ENCODE data around the gene PI4K2B.

- PRO-cap: no peak
- RAMPAGE, long total RNA, 4 experiments: no peak in any of the 4 experiments
These were observed 15.6 kb downstream of the ADGRA3 start for GRCh38 chr4:22500144-22500810.

DNA sequence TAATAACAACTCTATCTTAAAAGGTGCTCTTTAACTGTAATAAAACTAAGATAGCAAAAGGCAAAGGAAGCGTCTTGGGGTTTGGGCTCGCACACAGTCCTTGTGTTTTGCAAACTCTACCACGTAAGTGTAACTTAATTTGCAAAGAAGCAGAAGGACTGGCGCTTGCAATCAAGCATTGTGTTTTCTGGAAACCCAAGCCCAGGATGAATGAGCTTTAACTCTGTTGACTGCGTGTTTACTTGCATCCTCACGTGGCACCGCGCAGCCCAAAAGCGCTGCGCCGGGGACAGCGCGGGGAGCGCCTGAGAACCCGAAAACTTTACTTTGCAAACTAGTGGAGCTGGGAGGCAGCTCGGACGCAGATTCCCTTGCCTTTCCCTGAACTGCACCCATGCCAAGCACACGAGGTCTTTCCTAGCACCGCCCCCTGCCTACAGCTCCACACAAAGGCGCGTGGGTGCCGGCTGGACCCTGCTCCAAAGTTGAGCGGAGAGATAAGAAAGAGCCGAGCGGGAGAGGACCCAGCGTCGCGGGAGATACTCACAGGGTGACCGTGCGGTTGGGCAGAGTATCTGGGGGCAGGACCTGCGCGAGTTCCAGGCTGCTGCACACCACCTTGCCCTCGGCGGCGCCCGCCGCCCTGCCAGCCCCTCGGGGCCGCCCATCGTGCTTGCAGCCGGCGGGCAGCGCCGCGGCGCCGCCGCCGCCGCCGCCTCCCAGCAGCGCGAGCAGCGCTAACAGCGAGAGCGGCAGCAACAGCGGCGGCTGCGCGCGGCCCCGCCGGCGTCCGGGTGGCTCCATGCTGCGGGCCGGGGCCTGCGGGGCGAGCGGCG is 667 bp downstream of the ADGRA3 start:
- PRO-cap: no peak
- RAMPAGE, long total RNA, 4 experiments: no peak in any of the 4 experiments

GRCh38 chr4:22692450-22693258 is 176.8 kb upstream of the ADGRA3 start:
- PRO-cap: no peak
- RAMPAGE, long total RNA, 4 experiments: no peak in any of the 4 experiments

DNA sequence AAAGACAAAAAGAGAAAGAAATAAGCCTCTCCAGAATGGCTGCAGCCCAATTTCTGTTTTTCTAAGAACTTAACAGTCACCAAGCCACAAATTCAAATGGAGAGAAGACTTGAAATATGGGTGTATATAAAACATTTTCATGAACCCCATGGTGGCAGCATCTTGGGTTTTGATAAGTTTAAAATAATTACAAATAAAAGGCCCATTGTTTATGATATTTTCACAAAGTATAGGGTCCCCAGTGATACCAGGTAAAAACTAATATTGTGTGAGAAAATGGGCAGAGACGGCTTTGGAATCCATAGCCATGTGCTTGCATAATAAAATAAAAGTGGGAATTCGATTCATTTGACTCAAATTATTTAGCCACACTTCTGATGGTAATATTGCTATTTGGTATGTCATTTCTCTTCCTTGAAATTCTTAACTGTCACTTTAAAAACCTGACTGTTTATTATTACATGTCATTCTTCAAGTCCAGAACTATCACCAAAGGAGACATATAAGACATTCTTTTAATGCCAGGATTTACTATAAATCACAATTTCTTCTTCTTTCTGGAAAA is 602.4 kb upstream of the ADGRA3 start:
- PRO-cap: no peak
- RAMPAGE, long total RNA, 4 experiments: no peak in any of the 4 experiments

DNA sequence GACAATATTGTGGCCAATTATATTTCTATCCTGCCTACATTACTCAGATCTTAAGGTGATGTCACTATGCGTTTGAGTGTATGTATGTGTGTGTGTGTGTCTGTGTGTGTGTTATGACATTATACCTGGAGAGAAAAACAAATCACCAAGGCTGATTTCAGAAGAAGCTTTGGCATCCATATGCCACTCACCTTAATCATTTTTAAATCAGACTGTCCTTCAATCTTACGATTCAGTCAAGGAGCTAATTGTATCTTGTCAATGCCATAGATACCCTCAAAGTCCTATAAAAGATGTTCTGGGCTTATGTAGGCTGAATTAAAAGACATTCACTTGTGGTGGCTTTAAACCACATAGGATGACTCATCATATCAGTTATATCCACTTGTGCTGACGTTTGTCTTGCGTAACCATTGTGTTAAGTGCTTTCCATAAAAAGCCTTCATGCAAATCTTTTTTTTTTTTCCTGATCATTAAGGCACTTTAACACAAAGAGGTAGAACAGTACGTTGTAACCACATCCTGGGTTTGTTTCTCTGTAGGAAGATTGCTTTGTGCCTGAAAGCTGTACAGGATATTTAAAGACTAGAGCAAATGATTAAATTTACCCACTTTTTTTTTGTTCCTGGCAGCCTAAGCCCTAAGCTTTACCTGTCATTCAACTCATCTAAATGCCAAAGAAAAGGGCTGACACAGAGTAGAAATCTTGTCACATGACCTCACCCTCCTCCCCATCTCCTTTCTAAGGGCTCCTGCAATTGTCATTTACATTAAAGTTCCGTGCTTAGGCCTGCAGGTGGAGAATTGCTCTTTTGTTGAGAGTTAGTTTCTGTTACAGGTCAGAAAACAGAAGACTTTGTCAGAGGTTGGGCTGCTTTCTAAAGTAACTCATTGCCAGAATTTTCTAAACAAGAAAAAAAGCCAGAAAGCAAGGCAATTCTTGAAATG is 555.9 kb downstream of the PPARGC1A start:
- PRO-cap: no peak
- RAMPAGE, long total RNA, 4 experiments: no peak in any of the 4 experiments

GRCh38 chr4:23880395-23881481 is 9.1 kb downstream of the PPARGC1A start:
- PRO-cap: no peak
- RAMPAGE, long total RNA, 4 experiments: no peak in any of the 4 experiments

DNA sequence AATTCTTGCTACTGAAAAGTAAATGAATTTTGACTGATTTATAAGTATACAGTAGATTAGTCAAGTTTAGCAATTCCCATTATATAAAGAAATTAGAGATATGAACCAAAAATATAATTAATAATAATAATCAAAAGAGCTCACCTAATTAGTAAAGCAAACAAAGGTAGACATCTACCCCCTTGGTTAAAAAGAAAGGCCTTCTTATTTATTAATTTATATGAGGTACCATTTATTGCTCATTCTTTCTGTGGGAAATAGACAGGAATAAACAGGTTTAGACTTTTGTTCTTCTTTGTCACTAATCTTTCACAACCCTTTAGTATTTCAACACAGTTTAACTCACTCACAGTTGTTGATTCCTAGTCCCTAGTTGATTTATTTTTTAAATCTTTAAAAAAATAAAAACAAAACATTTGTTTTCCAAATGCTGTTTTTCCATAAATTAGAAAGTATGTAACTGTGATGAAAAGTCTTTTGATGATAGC is 5.6 kb downstream of the PPARGC1A start:
- PRO-cap: no peak
- RAMPAGE, long total RNA, 4 experiments: no peak in any of the 4 experiments

DNA sequence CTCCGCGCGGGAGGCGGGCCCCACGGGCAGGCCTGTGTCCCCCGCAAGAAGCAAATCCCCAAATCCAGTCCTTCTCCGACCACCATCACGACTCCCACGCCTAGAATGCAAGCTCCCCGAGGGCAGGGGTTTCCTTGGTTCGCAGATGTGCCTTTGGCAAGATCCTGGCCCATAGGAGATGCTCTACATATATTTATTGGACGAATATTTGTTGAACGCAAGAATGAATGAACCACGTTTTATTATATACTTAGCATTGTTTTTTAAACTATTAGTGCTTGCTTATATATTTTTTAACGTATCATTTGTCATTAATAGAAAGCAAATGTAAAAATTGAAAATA is 360 bp upstream of the CCDC149 start:
- PRO-cap: no peak
- RAMPAGE, long total RNA, 4 experiments: no peak in any of the 4 experiments

DNA sequence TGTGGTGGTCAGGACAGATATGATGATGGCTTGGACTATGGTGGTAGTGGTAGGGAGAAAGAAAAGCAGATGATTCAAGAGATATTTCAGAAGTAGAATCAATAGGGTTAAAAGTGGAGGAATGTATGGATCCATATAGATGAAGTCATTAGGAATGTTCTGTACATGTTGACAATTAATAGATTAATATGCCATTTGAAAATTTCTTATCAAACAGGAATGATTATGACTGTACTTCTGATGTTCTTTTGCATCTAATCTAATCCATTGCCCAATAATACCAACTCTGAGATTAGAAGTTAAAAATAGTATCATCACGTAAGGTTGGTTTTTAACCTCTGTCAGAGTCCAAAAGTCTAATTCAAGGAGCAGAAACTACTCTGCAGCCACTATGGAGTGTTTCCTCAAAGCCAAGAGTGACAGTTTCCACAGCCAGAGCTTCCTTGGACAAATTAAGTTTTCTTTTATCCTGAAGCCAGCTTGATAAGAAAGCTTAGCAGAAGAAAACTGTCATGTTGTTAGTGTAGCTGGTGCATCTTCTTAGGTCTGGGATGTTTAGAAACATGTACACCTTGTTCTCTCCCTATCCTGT is 20.6 kb upstream of the PI4K2B start:
- PRO-cap: no peak
- RAMPAGE, long total RNA, 4 experiments: no peak in any of the 4 experiments

- PRO-cap: unidirectional peak, plus-strand start at chr4:25234033
- RAMPAGE, long total RNA, 4 experiments: no peak in any of the 4 experiments
These were observed at the start of gene PI4K2B for GRCh38 chr4:25233513-25234425. Gene PI4K2B, plus strand, starts transcription at chr4:25234033.

DNA sequence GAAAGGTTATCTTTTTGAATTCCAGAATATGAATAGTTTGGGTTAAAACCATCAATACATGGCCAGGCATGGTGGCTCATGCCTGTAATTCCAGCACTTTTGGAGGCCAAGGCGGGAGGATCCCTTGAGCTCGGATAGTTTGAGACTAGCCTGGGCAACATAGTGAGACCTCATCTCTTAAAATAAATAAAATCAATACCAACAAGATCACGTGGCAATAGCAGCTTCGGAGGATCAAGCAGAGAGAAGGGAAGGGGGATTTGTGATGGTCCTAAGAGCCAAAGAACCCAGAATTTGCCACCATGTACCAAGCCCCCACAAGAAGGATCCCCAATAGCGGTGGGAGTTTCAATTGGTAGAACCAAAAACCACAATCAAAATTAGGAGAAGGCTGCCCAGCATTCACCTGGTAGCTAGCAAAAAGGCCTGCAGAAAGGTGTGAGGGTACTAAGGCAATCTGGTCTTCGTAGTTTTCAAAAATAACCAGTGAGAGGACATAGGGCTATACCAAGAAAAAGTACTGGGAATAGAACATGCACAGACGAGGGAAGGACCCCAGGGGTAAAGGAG is 31.9 kb upstream of the ZCCHC4 start:
- PRO-cap: no peak
- RAMPAGE, long total RNA, 4 experiments: no peak in any of the 4 experiments

DNA sequence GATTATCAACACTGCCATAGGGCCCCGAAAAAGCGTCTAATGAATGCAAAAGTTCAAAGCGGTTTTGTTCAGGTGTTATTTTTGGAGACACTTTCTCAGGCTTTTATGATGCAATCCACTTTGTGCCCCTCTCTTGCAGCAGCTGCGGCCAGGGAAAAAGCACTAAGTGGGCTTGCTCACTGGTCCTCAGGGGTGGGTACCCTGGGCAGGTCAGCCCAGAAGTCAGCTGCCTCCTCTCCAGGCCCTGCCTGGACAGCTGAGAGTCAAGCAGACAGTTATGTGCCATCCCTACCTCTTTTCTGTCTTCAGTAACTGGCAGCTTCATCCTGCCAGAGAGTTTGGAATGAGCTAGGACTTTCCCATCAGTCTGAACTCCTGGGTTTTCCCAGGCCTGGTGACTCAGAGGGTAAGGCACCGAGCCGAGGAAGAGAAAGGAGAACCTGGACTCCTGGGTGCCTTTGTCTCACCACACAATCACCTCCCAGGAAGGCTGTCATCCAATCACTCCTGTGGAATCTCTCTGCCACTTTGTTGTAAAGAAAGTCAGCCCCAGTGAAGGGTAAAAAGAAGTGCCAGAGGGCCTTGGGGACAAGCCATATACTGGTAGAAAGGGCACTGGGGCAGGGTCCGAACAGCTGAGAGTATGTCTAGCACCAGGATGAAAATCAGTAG is 3.5 kb upstream of the SLC34A2 start:
- PRO-cap: no peak
- RAMPAGE, long total RNA, 4 experiments: no peak in any of the 4 experiments

DNA sequence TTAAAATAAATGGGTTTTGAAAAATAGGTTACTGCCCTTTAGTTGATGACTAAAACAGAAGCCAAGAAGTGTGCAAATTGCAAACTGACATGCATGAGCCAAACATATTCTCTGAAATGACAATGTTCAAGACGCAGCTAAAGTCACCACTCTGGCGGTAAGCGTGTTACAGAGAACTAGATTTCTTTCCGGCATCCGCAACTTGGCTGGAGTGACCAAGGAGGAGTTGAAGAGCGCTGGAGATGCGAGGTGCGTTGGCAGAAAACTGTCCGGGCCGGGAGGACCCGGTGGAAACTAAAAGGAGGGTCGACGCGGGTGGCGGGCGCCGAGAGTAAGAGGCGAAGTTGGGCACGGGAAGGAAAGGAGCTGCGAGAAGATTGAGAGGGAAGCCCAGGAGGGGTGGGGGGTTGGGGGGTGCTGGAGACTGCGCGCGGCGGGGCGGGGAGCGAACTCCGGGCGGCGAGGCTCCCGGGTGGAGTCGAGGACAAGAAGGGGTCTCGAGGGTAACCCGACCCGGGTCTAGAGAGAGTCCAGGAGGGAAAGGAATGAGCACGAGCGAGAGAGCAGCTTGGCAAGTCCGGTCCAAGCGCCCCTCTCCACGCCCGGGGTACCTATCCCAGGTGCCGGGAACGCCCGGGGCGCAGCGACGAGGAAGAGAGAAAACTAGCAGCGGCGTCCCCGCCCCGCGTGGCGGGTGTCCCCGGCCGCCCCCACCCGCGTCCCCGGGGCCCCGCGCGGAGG is 713 bp downstream of the SEL1L3 start:
- PRO-cap: no peak
- RAMPAGE, long total RNA, 4 experiments: no peak in any of the 4 experiments

DNA sequence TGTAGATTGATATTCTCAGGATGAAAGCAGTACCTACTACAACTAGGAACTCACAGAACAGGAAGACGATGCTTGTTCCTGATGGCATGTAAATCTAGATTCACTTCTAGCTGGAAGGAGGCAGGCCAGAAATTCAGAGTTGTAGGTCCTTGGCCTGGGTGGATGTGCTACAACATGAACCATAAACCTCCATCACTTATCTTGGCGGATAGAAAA is 9.3 kb upstream of the SMIM20 start:
- PRO-cap: no peak
- RAMPAGE, long total RNA, 4 experiments: no peak in any of the 4 experiments

DNA sequence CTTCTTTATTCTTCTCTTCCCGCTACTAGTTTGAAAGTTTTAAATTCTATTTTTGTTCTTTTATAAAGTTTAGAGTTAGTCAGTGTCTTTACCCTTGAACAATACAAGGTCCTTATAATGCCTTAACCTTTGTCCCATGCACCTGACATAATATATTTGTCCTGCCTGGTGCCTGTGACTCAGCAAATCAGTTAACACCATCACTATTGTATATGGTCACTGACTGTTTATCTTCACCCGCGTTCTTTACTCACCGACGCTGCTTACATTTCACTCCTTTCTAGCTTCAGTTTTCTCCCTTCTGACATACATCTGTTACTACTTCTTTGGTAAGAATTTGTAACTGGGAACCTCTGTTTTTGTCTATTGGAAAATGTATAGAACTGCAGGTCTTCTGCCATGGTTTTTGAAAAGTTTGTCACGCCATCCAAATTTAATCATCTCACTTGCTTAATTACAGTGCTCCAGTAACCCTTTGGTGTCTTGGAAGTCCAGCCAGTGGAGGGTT is 5.7 kb downstream of the SMIM20 start:
- PRO-cap: no peak
- RAMPAGE, long total RNA, 4 experiments: no peak in any of the 4 experiments

DNA sequence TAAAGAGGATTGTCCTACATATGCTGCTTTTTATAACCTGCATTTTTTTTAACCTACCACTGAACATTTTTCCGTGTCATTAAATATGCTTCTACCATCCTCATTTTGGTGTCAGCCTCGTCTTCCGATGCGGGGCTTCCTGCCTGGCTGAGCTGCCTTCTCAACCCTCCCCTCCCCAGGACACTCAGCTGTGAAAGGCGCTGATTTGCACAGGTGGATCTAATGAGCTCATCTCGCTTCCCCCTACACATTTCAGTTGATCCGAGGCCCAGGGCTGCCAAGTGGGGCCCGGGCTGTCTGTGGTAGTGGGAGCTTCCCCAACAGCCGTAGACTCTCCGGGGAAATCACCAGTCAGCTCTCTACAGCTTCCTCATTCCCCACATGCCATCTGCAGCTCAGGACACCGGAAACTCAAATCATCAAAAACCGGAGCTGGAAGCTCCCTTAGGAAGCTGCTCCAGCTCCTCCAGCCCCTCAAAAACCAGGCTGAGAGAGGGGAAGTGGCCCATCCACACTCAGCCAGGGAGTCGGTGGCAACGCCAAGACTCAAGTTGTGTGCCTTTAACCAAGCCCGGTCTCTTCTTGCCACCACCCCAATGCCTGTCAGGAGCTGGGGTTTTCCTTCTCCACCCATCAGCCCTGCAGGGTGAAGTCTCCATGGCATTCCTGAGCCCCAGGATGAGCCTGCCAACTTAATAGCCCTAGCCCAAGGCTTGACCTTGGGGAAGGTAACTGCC is 56.3 kb downstream of the SMIM20 start:
- PRO-cap: no peak
- RAMPAGE, long total RNA, 4 experiments: no peak in any of the 4 experiments

- PRO-cap: no peak
- RAMPAGE, long total RNA, 4 experiments: no peak in any of the 4 experiments
These were observed 169.9 kb upstream of the RBPJ start for GRCh38 chr4:26150877-26151336.

- PRO-cap: no peak
- RAMPAGE, long total RNA, 4 experiments: no peak in any of the 4 experiments
These were observed 97.7 kb upstream of the RBPJ start for GRCh38 chr4:26223127-26223516.

DNA sequence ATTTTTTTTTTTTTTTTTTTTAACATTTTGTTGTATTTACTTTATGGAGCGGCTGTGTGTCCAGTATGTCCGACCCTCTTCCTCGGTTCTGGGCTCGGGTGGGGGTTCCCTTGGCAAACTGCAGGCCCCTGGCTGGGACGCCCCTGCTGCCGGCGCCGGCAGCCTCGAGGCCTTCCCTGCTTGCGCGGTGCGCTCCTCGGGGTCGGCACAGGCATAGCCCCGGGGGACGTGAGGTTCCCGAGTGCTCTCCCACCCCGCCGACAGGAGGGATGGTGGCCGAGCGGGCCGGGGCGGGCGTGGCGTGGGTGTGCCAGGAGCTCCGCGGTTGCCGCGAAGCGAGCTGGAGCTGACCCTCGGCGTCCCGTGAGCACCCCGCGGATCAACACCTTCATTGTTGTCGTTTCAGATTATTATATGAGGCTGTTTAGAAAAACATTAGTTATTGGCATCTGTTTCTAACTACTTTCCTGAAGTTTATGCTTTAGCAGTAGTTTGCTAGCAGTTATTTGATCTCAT is 38.7 kb downstream of the RBPJ start:
- PRO-cap: no peak
- RAMPAGE, long total RNA, 4 experiments: no peak in any of the 4 experiments

GRCh38 chr4:26764361-26765343 is 96.0 kb upstream of the STIM2 start:
- PRO-cap: no peak
- RAMPAGE, long total RNA, 4 experiments: no peak in any of the 4 experiments